Epidermal melanocyte (primary cell): ENCODE measurements around the genes SGK1, PDE7B and MTFR2.

GRCh38 chr6:134021701-134022174, 30.7 kb downstream of the SLC2A12 start:
- RRBS = no CpG with 5 or more reads among the region's 4 CpGs

DNA sequence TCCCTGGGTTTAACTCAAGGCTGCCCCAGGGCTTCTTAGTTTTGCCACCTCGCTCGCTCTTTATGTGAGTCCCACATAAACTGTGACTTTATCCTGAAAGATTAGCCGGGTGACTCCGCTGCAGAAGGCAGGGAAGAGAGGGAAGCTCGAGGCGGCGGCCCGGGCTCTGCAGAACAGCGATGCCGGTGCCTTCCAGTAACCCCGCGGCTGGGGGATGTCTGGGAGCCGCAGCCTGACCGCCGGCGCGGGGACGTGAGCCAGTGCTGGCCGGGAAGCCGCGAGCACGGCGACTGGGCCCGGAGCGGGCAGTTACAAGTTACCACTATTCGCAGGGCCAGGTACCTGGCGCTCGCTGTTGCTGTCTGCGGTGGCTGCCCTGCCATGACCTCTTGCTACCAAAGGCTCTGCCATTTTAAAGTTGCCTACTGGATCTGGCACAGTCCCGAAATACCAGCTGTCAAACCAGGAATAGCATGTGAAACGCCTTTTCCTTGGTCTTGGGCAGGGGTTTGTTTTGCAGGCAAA, 123.9 kb upstream of the SLC2A12 start:
- RRBS = 6% methylated on average over 12 of the region's 31 CpGs

- RRBS = no CpG with 5 or more reads among the region's 5 CpGs
Measured at GRCh38 chr6:134316669-134317344, 1.1 kb downstream of the SGK1 start.

GRCh38 chr6:134317345-134318276, at the start of gene SGK1:
TSS of gene SGK1 (minus strand) at chr6:134318112.
- RRBS = 5% methylated on average over 7 of the region's 36 CpGs

DNA sequence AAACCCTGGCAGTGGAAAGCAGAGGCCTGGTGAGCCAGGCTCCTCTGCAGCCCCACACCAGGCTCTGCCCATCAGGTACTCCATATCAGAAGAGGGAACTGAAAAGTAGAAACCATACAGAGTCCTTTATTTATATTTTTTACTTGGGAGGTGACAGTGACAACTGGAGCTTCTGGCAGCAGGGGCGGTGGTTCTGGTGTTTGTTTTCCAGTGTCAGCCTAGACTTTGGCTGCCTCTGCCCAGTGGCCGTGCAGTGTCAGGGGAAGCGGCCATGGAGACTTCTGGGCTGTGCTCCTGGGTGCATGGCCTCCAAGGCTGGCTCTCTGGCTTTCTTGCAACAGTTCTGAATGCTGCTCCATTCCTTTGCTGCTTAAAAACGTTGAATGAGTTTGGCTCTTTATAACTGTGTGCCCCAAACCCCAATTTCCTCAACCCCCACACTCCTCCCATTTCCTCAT, 140.9 kb upstream of the SGK1 start:
- RRBS = no CpG with 5 or more reads among the region's 4 CpGs

GRCh38 chr6:134491420-134491943, 173.6 kb upstream of the SGK1 start:
- RRBS = no CpG with 5 or more reads among the region's 3 CpGs

GRCh38 chr6:134640897-134641585, 308.9 kb downstream of the ALDH8A1 start:
- RRBS = no CpG with 5 or more reads among the region's 3 CpGs

DNA sequence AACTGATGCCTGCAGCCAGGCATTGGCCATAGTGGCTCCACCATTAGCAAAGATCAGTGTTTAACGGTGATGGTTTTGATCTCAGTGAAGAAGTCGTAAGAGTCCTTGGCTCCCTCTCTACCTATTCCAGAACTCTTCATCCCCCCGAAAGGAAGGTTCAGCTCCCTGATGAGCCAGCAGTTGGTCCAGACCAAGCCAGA, 31.6 kb downstream of the ALDH8A1 start:
- RRBS = no CpG with 5 or more reads among the region's 3 CpGs

GRCh38 chr6:135088799-135089256, 34.2 kb upstream of the HBS1L start:
- RRBS = no CpG with 5 or more reads among the region's 3 CpGs

DNA sequence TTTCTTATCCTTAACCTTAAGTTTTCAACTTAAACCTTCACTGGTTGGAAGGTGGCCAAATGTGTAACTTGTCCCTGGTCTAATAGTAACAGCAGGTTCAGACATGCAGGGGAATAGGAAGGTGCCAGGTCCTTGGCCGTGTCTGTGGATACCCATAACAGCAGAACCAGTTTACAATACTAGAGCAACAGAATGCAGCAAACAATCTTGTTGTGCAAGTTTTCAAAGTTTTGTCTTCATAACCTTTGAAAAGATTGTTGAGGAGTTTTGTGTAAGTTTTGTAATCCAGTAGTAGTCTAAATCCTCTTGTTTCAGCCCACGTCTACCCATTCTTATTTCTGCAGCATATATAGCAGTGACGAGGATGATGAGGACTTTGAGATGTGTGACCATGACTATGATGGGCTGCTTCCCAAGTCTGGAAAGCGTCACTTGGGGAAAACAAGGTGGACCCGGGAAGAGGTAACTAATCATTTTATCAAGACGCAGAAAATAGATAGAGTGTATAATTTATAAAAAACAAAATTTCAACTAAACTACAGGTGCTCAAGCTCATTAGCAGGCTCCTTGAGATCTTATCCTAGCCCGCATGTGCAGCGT, 4.6 kb downstream of the MYB start:
- RRBS = no CpG with 5 or more reads among the region's 8 CpGs

- RRBS = no CpG with 5 or more reads among the region's 8 CpGs
Measured at GRCh38 chr6:135188350-135189464, 7.6 kb downstream of the MYB start.

- RRBS = no CpG with 5 or more reads among the region's 4 CpGs
Measured at GRCh38 chr6:135192908-135193422, 11.9 kb downstream of the MYB start.

- RRBS = no CpG with 5 or more reads among the region's 8 CpGs
Measured at GRCh38 chr6:135212276-135213238, 31.4 kb downstream of the MYB start.

DNA sequence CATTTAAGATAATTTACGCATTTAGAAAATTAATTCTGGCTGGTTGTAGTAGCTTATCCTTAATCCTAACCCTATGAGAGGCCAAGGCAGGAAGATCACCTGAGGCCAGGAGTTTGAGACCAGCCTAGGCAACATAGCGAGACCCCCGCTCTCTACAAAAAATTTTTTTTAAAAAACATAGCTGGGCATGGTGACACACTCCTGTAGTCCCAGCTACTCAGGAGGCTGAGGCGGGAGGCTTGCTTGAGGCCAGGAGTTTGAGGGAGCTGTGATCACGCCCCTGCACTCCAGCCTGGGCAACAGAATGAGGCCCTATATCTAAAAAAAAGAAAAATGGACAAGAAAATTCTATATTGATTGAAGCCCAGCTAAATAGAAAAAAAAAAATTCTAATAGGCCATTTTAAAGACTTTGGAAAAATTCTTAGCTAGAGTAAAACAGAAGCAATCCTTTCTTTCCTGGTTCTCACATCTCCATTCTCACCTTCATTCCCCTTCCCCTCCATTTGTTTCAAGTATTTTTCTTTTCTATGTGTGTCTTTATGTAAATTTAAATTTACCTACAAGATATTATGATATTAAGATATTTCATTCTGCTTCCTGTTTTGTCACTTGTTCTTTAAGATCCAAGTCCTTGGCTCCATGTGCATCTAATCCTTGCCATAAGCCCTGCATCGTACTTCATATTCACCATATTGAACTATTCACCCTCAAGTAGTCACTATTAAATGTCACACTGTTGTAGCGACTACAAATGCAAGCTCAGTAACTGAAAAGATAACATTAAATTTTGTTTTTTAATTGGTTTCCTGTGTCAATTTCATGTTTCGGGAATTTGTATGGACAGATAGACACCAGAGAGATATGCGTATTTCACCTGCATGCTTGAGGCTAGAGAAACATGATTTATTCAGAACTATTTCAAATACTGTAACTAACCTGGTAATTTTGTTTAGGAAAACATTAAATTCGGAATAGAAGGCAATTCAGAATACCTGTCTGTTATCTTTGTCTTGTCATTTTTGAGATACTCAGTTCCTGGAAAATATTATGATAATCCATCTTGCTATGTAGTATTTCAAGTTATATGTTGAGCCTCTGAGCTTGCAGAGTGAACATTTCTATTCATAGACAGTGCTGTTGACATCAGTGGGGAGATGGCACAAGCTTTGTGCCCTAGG, 33.2 kb downstream of the MYB start:
- RRBS = no CpG with 5 or more reads among the region's 10 CpGs

GRCh38 chr6:135357947-135358499, 139.5 kb downstream of the AHI1 start:
- RRBS = no CpG with 5 or more reads among the region's 3 CpGs

GRCh38 chr6:135851406-135852386, at the start of gene PDE7B:
TSS of gene PDE7B (plus strand) at chr6:135851701.
- RRBS = no CpG with 5 or more reads among the region's 13 CpGs

DNA sequence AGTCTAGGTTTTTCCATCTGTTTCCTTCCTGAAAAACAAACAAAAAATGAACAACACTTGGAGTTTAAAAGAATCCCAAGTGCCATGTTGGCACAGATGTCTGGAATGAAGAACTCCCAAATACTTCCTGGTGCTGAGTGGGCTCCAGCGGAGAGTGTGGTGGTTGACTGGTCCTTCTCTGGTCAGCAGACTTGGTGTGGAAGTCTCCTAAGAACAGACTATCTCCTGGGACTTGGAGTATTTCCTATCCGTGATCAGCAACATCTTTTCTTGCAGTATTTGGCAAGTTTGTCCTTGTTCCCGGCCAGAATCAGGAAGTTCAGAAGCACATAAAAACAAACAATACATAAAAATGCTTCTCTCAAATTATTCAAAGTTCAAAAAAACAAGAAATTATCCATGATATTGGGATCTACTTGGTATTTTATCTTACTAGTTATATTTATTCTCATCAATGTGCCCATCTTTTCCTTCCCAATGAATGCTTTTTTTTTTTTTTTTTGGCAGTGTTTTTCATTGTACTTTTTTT, 154.1 kb downstream of the MTFR2 start:
- RRBS = no CpG with 5 or more reads among the region's 3 CpGs

- RRBS = no CpG with 5 or more reads among the region's 6 CpGs
Measured at GRCh38 chr6:136226780-136227467, 23.2 kb downstream of the MTFR2 start.

GRCh38 chr6:136249887-136250962, at the start of gene MTFR2:
TSS of gene MTFR2 (minus strand) at chr6:136250311.
- RRBS = 6% methylated on average over 14 of the region's 64 CpGs

GRCh38 chr6:136250963-136251666, 1.0 kb upstream of the MTFR2 start:
- RRBS = no CpG with 5 or more reads among the region's 10 CpGs